ENCODE measurements around a stretch of chr16.

- PRO-cap: no peak
- RAMPAGE, long total RNA: no peak
These were observed 13.1 kb downstream of the KLHL36 start for GRCh38 chr16:84661218-84662070.

GRCh38 chr16:84663365-84664416 lies 15.4 kb downstream of the KLHL36 start:
- PRO-cap: no peak
- RAMPAGE, long total RNA: no peak

DNA sequence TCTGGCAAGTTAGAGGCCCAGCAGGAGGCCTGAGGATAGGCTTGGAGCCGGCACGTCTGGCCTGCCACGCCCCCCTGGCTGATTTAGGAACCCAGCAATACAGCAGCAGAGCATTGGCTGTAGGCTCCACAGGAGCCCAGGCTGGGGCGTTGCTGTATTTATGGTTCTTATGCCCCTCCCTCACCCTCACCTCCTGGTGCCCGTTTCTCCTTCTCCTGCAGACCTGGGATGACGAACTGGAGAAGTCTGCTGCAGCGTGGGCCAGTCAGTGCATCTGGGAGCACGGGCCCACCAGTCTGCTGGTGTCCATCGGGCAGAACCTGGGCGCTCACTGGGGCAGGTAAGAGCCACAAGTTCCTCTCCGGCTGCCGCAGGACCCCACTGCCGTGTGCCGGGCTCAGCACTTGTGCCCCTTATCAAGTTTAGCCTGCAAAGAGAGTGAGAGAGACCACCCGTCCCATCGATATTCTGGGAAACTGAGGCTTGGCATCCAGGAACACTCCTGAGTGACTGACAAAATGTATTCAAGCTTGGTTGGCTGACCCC lies 25.9 kb downstream of the CRISPLD2 start:
- PRO-cap: no peak
- RAMPAGE, long total RNA: no peak

- PRO-cap: no peak
- RAMPAGE, long total RNA: no peak
These were observed 19.1 kb downstream of the ZDHHC7 start for GRCh38 chr16:84992211-84992678.

DNA sequence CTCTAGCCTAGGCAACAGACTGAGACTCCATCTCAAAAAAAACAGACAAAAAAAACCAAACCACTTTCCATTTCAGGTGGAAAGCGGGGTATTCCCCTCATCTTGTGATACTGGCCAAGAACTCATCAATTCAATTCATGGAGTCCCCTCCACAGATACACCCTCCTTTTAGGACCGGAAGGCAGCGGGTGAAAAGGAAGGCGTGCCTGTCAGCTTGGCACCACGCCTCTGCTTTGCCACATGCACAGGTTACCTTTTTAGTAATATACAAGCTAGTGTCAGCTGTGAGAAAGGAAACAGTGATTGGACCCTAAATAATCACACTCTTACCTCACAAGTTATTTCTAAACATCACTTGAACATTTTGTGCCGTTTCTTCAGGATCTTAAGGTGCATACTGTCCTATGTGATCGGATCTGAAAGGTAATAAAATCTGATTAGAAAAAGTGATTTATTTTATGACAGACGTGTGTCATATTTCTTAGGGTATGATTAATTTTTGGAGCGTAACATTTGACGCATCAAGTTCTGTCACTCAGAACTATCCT lies 15.7 kb downstream of the ZDHHC7 start:
- PRO-cap: no peak
- RAMPAGE, long total RNA: no peak

GRCh38 chr16:84998989-84999615 lies 12.2 kb downstream of the ZDHHC7 start:
- PRO-cap: no peak
- RAMPAGE, long total RNA: no peak

GRCh38 chr16:85004245-85004903 lies 7.0 kb downstream of the ZDHHC7 start:
- PRO-cap: no peak
- RAMPAGE, long total RNA: no peak

DNA sequence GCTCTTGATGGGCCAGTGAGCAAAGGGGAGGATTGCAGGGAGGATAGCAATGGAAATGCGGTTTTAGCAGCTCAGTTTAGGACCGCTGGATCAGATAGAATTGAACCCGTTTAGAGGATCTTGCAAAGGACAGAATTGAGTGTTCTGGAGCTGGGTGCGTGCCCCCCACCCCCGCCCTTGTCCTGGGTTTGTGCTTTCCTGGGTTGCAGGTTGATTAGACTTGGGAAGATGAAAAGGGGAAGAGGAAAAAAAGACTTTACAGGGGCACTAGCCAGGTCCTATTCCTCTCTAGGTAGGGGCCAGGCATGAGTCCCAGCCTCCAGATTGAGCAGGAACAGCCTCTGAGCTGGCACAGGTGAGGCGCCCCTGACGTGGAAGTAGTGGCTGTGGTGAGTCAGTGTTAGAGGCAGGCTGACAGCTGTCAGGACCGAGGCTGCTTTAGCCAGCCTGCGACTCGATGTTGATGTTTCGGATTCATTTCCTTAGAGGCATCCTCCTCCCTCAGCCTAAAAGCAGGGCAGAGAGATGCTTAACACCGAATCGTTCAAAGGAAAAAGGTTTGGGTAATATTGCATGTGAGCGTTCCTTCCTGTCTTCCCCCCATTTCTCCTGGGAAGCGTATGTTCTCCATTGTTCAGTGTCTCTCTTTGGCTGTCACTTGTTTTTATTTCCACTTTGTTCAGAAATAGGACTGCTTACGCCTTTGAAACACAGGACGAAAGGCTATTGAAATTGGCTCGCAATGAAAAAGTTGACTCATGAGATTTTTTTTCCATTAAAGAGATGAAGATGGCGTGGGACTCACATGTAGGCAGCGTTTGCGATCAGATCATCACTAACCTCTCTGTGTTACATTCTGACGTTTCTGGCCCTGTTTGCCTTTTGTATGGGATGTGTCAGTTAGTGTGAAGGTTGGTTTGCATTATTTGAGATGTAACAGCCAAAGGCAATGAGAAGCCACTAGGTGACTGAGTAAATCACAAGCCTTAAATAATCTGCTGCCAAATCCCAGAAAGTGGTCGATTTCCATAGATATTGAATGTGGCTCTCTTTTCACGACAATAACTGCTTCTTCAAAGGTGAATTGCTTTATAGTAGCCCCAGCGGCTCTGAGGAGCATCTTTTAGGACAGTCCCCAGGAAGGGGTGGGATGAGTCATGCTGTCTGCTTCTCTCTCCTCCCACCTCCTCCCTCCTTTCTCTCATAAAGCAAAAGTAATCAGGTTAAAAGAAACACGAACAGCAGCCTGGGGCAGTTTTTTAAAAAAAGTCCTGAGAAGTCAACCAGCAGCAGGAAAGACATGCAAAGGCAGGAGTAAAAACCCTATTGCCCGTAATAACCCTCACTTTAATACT lies 1.3 kb downstream of the KIAA0513 start:
- PRO-cap: no peak
- RAMPAGE, long total RNA: no peak

GRCh38 chr16:85048889-85049556 lies 21.4 kb downstream of the KIAA0513 start:
- PRO-cap: no peak
- RAMPAGE, long total RNA: no peak

GRCh38 chr16:85062503-85063342 lies 35.1 kb downstream of the KIAA0513 start:
- PRO-cap: no peak
- RAMPAGE, long total RNA: no peak

- PRO-cap: no peak
- RAMPAGE, long total RNA: no peak
These were observed 29.7 kb downstream of the CIBAR2 start for GRCh38 chr16:85082409-85083214.

DNA sequence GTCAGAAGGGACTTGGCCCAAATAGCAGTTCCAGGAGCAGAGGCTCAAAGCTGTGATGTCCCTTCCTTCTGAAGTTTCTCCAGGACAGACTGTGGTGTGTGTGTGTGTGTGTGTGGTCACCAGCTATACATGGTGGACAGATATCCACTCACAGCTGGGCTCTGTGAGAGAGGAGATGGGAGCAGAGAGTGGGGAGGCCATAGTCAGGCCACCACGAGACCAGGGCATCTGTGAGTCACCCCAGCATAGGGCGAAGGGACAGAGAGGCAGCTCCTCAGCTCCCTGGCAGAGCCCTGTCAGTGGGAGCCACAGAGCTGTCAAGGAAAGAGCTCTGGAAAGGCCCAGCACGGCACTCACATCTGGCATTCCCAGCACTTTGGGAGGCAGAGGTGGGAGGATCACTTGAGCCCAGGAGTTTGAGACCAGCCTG lies 23.3 kb upstream of the CIBAR2 start:
- PRO-cap: no peak
- RAMPAGE, long total RNA: no peak

- PRO-cap: no peak
- RAMPAGE, long total RNA: no peak
These were observed 24.1 kb upstream of the CIBAR2 start for GRCh38 chr16:85136177-85137063.

GRCh38 chr16:85174373-85174866 lies 62.1 kb upstream of the CIBAR2 start:
- PRO-cap: no peak
- RAMPAGE, long total RNA: no peak

DNA sequence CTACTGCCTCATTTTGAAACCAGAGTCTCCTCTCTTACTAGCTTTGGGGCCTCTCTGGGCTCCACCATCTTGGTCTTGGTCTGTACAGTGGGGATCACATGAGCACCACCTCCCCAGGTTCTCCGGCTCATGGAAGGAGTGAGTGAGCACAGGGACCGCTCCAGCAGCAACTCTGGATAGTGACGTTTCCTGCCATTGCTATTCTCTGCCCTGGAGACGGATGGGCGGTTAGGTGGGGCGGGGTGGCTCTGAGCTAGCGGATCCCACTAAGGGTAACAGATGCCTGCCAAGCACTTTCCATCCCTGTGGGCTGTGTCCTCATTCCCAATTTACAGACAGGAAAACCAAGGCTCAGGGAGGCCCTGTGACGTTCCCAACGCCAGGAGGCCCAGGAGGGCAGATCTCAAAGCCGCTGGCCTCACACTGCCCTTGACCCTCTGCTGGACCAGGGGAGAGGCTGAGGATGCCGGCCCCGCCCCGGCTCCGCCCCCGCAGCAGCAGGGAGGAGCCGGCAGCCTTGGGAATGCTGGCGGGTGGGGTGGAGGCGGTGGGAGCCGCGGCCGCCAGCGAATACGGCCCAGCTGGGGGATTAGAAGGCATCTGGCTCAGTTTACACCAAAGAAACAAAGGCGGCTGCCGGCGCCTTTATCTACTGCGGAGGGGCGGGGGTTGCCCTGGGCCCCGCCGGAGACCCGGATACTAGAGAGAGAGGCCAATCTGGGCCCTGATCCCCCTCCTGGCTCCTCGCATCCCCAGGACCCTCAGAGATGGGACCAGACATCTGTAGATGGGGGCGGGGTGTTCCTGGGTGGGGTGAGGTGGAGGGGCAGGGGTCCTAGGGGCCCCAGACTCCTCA lies 122.2 kb upstream of the CIBAR2 start:
- PRO-cap: no peak
- RAMPAGE, long total RNA: no peak

- PRO-cap: no peak
- RAMPAGE, long total RNA: no peak
These were observed 125.9 kb upstream of the CIBAR2 start for GRCh38 chr16:85238102-85238730.

- PRO-cap: no peak
- RAMPAGE, long total RNA: no peak
These were observed 115.2 kb upstream of the GSE1 start for GRCh38 chr16:85497776-85498505.

DNA sequence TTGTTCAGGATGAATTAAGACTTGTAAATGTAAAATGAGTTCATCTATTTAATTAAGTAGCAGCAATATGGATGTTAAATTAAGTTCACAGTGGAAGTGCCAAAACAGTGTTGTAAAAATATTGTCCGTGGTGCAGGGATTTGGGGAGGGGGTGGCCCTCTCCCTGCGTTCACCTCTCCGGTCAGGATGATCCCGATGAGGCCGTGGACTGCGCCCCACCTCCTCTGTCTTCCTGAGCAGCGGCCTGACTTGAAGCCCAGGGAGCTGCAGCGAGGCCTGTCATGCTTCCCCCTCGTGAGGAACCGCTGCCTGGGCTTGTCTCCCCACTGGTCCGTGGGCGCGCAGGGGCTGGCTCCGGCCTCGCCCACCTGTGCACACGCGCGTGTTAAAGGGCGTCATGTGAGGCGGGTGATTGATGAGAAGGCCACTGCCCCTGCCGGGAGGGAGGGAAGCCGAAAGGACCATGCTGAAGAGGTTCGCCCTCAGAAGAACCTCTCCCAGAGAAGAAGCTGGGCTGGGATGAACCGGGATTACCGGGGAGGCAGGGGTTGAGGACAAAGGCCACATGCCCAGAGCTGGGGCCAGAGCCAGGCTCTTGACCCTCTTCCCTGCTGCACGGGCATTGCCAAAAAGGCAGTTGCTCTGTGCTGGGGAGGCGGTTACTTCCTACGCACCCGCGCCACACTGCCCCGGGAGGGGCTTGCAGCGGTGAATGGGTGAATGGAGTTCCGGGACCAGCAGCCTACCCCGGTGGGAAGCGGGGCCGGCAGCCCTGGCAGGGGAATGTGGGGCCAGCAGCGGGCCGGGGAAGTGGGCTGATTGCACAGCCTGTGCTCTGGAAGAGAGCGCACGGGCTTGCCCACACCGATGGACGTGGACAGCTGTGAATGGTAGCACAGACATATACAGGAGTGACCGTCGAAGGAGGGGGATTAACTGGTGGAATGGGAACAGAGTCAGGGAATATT lies 85.9 kb upstream of the GSE1 start:
- PRO-cap: no peak
- RAMPAGE, long total RNA: no peak

DNA sequence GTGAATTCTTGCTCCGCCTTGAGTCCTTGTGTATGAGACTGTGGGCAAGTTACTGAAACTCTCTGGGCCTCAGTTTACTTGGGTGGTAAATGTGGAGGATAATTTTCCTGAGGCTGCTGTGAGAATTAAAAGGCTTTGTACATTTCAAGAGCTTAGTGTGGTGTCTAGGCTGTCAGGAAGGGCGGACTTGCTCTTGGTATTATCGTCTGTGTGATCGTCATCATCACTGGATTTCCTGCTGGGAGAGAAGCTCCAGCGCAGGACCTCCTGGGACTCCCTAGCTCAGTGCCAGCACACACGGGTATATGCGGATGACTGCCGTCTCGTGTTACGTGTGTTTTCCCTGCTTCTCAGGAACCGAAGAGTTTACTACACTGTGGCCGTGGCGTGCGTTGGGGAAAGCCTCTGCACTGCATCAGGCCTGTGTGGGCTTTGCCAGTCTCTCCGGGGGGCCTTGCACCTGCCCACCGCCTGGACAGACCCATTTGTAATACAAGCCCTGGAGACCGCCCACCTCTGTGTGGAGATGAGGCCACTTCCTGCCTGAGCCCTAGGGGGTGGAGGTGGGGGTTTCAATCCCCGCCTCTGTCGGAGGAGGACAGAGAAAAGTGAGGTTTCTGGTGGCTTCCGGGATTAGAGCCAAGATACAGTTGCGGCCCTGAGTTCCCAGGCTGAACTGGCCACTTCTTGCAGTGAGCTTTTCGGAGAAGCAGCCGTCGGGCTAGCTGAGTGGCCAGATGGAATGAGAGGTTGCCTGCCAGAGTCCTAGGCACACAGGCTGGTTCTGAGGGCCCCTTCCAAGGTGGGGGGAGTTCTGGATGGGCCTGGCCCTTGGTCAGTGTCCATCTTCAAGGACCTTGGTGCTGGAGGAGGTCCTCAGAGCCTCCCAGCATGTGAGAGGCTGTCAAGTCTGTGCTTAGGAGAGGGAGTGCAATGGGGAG lies 43.5 kb upstream of the GSE1 start:
- PRO-cap: no peak
- RAMPAGE, long total RNA: no peak

DNA sequence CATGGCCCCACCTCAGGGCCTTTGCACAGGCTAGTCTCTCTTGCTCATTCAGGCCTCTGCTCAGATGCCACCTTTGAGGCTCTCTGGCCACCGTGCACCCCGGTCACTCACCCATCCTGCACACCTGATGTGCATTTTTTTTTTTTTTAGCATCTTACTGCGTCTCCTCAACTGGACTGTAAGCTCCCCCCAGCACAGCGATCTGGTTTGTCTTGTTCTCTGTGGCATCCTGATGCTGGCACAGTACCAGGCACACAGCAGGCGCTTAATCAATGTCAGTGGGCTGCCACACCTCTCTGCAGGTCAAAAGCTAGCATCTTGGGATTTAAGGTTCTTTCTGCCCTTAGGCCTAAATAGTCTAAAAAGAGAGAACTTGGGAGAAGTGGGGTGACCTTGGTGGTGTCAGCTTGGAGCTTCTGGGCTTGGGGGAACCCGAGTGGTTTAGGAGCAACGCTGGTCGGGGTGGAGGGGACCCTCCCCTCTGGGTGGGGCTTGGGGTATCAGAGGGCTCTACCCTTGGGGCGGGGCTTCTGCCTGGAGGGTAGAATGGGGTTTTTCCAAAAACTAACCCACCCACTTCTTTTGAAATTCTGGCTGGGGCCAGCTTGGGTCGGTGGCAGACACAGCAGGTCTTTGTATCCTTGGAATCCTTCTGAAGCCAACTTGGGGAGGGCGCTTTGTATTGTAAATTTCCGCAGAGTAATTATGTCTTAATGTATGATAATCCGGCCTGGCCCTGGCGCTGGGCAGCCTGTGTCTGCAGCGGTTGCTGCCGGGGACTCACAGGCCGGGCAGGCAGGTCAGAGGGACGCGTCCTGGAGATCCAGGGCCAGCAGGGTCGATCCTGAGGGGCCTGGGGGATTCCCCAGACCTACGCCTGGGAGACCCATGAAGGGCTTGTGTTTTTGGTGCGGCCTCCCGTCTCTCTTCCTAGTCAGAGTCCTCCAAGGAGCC lies 34.1 kb upstream of the GSE1 start:
- PRO-cap: no peak
- RAMPAGE, long total RNA: no peak